Tibial artery (tissue), 1 donor: ENCODE measurements around a stretch of chr10.

DNA sequence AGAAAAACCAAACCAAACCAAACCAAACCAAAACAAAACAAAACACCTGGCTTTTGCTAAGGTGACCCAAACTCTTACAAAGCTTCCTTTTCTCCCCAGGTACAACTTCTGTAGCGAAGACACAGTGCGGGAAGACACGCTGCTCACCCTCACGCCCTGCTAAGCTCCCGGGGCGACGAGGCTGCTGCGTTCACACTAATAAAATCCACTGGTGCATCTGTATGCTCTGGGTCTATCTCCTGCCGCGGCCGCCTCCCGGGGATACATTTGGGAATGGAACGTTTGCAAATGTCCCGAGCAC, 18.1 kb downstream of the PNLIPRP1 start:
- PRO-cap: no peak

DNA sequence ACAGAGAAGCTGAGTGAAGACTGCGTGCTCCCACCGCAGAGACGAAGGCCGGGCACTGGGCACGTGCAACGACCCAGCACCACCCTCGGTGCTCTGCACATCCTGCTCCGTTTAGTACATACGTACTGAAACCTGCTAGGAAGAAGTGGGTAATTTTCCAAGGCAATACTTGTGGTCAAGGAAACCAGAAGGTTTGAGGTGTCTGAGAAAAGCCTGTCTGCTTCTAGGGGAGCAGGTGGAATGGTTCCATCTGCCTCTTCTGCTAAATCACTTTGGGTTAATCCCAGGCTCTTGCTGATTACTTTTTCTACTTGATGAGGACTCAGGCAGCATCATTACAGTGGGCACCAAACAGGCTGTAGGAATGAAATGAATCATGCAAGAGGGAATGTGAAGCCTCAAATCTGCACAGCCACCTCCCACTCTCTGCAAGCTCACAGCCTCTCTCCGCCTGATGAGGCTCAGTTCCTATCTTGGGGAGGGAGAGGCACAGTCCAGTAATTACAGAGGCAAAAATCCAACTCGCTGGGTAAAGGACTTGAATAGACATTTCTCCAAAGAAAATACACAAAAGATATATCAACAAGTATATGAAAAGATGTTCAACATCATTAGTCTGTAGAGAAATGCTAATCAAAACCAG, 34.1 kb downstream of the HSPA12A start:
- PRO-cap: unidirectional peak, plus-strand start at position 464 of the sequence

GRCh38 chr10:116741779-116742387, 483 bp downstream of the HSPA12A start:
- PRO-cap: no peak

- PRO-cap: no peak
Measured at GRCh38 chr10:116847780-116848880, 1.2 kb upstream of the ENO4 start.

- PRO-cap: no peak
Measured at GRCh38 chr10:117003159-117003825, 1.7 kb downstream of the SHTN1 start.

- PRO-cap: no peak
Measured at GRCh38 chr10:117537369-117538002, 5.1 kb upstream of the EMX2 start.

DNA sequence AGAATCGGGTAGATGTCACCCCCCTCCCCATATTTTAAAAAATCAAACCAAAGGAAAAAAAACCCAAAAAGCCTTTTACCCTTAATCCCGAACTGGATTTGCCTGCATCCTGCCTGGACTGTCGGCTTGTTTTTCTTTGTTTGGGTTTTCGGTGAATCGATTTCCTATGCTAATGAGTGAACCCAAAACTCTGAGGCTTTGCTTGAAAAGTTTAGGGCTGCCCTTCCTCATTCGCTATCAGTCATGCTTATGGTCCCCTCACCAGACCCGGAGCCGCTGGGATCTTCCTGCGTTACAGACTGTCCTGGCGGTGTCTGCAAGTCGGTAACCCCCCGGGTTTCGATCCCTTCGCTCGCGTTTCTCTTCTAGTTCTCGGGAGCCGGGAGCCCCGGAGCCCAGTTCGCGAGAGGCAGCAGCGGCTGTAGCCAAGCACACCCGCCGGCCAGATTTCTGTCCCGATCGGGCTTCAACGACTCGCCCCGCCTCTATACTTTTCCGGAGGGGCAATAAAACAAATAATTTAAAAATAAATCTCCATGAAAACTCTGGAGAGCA, 2.2 kb downstream of the EMX2 start:
- PRO-cap: no peak

- PRO-cap: no peak
Measured at GRCh38 chr10:118669881-118670192, 74.4 kb upstream of the PRLHR start.

DNA sequence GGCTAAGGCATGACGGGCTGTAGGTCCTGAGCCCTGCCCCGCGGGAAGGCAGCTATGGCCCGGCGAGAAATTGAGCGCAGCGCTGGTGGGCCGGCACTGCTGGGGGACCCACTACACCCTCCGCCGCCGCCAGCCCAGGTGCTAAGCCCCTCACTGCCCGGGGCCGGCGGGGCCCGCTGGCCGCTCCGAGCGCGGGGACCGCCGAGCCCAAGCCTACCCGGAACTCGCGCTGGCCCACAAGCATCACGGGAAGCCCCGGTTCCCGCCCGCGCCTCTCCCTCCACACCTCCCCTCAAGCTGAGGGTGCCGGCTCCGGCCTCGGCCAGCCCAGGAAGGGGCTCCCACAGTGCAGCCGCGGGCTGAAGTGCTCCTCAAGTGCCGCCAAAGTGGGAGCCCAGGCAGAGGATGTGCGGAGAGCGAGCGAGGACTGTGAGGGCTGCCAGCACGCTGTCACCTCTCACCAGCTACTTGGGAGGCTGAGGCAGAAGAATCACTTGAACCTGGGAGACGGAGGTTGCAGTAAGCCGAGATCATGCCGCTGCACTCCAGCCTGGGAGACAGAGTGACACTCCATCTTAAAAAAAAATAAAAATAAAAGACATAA, 5.6 kb upstream of the CACUL1 start:
- PRO-cap: no peak

DNA sequence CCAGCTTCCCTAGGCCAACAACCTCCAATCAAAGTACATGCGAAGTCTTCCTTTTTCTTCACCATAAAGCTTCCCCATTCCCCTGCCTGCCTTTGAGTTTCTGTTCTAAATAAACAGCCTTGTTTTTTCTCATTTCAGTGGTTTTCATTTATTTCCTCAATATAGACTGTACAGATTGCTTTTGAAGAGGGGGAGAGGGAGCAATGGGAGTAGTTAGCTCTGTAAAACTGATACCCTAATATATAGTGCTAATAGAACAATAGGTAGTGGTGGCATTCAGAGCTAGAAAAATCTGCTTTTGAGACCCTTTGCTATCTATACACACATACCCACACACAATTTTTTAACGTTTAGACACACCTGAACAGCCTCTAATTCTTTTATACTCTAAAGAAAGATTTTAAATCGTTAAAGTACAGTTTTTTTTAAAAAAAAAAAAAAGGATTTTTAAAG, 38.0 kb upstream of the CACUL1 start:
- PRO-cap: no peak

DNA sequence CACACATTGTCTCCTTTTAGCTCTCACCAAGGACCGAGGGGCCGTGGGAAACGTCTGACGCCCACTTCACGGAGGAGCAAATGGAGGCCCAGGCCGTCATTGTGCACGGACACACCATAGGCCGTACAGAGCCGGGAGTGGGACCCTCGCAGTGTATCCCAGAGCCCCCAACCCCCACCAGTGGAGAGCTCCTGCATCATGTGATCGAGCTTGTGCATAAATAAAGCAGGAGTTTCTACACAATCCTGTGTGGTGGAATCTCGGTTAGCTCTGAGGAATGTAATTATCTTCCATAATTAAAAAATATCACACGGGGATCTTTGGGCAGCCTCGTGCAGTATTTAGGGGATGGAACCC, 809 bp downstream of the DENND10 start:
- PRO-cap: no peak

- PRO-cap: no peak
Measured at GRCh38 chr10:119233213-119234395, 26.2 kb downstream of the GRK5 start.

DNA sequence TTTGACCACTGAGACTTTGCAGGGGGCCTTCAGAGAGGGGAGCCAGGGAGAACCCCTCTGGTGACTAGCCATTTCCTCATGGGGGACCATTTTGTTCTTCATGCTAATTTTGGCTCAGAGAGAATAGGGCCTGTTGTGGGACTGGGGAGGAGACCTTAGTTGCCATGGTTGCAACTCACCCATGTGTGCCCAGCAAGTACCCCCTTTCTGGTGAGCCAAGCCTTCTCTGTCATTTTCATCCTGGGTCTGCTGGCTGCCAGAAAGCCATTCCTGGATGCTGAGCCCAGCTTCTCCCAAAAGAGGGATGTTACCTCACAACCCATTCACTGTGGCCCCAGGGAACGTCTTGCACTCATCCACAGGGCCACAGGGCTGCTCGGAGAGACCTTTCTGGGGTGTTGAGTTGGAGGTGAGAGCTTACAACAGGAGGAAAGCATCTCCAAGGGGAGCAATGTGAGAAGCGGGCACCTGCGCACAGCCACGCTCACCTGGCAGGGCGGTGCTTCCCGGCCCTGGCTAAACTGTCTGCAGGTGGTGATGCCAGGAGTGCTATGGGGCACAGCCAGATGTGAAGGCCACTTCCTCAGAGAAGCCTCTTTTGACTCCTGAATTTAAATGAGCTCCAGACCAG, 121.0 kb downstream of the GRK5 start:
- PRO-cap: no peak

- PRO-cap: bidirectional peak, plus-strand start at chr10:119370644, minus-strand start at chr10:119370555
Measured at GRCh38 chr10:119370218-119370889, 163.0 kb downstream of the GRK5 start.

DNA sequence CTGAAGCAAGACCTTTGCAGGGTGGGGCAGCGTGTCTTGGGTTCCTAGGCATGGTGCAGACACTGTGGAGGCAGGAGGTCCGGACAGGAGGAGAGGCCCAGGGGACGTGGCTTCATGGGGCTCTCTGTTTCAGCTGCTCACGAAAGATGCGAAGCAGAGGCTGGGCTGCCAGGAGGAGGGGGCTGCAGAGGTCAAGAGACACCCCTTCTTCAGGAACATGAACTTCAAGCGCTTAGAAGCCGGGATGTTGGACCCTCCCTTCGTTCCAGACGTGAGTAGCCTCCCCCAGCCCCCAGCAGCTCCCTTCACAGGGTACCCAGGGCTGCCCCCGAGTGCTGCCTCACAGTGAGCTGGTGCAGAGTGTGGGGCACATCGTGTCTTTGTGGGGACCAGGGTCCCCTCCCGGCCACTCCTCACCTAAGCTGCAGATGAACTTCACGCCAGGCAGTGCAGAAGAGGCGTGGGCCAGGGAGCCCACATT, 94.5 kb downstream of the RGS10 start:
- PRO-cap: no peak

DNA sequence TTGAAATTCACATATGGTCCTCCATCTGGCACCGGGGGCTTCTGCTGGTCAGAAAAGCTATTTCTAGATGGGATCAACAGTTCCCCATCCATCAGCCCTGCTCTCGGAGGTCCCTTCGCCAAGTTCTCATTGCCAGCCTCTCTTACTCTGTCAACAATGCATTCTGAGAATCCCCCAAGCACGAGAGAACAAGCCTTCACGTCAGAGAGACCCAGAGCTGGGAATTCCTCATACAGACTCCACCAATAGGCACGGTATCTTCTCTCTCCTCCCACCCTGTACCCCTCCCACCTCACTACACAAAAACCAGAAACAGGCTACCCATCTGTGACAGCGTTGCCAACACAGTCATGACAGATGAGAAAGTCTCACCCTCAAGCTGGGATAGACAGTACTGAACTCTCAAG, 15.7 kb downstream of the RGS10 start:
- PRO-cap: no peak

DNA sequence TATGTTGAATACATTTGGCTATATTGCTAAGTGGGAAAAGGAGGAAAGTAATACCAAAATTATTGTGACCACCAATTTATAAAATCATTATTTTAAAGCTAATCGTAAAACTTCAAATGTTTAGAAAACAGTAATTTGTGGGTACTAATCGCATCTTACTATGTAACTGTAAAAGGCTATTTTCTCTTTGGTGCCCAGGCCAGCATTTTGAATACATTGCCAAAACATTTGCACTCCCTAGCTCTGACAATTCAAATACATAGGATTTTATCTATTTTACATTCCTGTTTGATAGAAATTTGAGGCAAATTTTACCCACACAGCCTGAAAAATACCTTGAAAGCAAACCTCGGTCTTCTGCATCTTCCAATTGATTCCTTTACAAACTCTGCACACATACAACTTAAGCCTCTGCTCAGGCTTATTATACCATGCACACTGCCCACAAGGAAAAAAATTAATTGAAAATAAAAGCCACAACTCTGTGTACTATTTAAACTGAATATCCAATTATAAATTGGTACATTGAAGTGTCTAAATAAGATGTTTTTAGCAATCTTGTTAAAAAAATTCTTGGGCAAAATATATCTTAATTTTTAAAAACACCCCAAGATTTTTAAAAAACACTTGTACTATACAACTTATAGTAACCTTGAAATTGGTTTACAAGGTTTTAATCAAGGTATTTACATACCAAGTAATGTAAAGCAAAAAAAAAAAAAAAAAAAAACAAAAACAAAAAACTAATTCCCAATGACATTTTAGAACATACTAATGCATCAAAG, 22.7 kb downstream of the TIAL1 start:
- PRO-cap: no peak

- PRO-cap: no peak
Measured at GRCh38 chr10:119588028-119588812, 8.5 kb downstream of the TIAL1 start.

GRCh38 chr10:119619233-119619481, 22.4 kb upstream of the TIAL1 start:
- PRO-cap: no peak

GRCh38 chr10:119640878-119641229, 10.3 kb upstream of the BAG3 start:
- PRO-cap: no peak